Occipital lobe (tissue), 2 donors: ENCODE measurements around a stretch of chr19.

DNA sequence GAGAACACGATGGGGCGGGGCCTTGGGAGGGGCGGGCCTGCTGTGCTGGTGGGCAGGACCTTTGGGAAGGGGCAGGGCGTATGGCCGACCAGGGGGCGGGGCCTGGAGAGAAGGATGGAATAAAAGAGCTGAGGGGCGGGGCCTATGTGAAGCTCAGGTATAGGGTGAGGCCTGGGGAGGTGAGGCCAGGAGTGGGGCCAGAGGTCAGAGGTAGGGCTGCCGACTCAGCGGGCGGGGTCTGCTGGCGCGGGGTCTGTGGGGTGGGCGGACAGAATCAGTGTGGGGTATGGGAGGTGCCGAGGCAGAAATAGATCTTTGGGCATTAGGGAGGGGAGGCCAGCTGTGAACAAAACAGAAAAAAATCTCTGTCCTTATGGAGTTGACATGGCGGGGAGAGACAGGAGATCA is 19.7 kb downstream of the RYR1 start:
- RAMPAGE, long total RNA, result no peak

- RAMPAGE, long total RNA, result no peak
Observed at GRCh38 chr19:38640212-38640985, 7.0 kb upstream of the ACTN4 start.

- RAMPAGE, long total RNA, result no peak
Observed at GRCh38 chr19:38656264-38657068, 9.0 kb downstream of the ACTN4 start.

- RAMPAGE, long total RNA, result no peak
Observed at GRCh38 chr19:38666645-38667046, 19.2 kb downstream of the ACTN4 start.

DNA sequence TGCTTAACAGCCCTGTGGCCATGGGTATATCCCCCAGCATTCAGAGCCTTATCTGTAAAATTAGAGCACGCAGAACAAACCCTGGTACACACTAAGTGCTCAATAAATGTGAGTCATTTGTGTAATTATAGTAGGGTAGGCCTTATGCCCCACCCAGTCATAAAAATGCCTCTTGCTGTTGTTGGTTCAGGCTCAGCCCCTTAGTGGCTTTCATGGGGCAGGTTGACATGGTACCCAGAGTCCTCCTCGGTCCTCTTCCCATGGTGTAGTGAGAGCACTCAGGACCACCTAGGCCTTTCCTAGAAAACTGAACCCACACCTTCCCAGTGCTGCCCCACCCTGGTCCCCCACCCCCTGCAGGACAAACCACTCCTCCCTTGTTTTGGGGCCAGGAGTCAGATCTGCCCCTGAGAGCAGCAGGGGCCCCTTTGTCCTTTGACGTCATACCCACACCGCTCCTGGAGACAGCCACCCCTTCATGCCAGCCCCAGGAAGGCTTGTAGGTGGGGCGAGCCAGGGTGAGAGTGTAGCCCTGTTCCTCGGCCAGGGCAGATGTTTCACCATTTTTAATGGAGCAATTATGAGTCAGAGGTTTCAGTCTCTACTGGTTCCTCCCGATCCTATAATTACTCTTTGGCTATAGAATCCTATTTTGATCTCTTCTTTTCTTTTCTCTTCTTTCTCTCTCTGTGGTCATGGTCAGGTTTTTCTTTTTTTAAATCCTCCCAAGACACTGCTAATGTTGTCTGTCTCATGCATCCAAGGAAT is 36.8 kb downstream of the ACTN4 start:
- RAMPAGE, long total RNA, result no peak

- RAMPAGE, long total RNA, result no peak
Observed at GRCh38 chr19:38690707-38691207, 43.3 kb downstream of the ACTN4 start.

GRCh38 chr19:38694560-38694759 is 47.0 kb downstream of the ACTN4 start:
- RAMPAGE, long total RNA, result no peak

- RAMPAGE, long total RNA, result no peak
Observed at GRCh38 chr19:38700799-38701239, 43.5 kb downstream of the CAPN12 start.

DNA sequence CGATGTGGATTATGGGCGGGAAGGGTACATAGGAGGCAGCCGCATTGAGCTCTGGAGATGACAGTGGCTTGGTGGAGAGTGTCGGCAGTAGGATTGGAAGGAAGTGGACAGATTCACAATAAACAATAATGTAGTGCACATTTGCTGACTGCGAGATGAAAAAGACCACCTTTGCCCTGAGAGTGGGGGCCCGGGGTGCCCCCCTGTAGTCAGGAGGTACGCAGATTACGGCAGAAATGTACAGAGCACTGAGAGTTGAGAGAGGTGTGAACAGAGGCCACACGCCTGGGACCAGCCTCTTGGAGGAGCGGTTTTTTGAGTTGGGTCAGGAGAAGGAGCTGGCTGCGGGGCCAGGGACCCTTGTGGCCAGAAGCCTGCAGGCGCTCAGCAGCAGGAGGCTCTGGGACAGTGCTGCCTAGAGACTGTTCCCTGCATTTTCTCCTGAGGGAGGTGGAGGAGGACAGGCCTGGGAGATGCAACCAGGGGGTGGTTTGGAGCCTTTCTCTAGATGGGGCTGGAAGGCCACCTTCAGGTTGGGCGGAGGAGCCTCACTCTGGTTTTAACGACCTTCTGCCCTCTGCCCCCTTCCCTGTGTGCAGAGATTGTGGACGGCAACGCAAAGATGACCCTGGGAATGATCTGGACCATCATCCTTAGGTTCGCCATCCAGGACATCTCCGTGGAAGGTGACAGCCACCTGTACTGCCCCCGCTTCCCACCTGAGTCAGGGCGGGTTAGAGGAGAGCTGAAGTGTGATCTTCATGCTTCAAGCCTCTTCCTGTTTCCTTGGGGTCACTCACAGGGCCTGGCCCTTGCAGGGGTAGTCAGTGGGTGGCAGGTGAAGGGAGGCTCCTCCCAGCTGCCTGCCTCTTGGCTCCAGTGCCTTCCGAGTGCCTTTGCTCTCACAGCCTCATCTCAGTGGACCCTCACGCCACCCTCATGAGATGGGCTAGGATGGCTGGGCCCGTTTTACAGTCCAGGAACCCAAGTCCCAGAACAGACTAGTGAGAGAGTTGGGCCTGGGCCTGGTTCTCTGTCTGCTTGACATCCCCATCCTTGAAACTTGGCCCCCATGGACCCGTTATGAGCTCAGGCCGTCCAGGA is 39.6 kb downstream of the CAPN12 start:
- RAMPAGE, long total RNA, result no peak

DNA sequence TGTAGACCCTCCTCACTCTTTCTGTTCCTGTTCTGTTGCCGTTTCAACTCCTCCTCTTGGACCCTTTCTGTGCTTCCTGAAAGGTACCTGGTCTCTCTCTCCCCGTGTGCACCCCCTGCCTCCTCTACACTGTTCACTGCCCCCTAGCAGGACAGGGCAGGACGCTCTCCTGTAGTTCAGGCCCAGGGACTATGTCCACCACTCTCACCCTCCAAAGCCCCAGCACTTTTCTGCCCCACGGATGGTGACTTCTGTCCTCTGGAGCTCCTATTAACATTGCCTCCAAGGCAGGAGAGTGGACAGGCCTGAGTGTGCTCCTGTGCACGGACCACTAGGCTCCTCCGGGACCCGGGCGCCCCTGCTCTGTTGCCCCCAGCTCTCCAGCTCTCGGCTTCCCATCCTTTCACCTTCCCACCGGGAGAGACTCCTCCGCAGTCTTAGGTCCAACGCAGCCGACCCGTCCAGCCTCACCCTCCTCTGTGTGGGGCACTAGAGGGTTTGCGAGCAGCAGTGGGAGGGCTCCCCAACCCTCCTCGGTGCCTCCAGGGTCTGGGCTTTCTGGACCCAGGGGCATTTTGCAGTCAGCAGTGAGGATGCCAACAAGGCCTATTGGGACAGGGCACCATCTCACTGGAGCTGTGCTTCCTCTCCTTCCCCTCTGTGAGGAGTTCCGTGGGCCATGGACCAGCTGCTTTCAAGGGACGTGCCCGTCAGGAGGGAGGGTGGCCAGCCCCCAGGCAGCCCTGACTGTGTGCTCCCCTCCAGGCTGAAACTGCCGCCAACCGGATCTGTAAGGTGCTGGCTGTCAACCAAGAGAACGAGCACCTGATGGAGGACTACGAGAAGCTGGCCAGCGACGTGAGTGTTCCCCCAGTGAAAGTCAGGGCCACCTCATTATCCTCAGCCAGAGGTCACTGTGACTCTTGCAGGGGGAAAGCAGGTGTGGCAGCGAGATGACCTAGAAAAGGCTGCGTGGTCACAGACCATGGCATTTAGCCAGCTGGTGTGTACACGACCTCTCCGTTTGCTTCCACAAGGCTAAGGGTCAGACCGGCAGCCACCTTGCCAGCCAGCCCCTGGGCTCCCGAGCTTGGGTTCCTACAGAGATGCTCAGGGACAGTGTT is 30.2 kb downstream of the CAPN12 start:
- RAMPAGE, long total RNA, result no peak

GRCh38 chr19:38723827-38724632 is 20.2 kb downstream of the CAPN12 start:
- RAMPAGE, long total RNA, result no peak

- RAMPAGE, long total RNA, result no peak
Observed at GRCh38 chr19:38743921-38744449, 289 bp downstream of the CAPN12 start.

DNA sequence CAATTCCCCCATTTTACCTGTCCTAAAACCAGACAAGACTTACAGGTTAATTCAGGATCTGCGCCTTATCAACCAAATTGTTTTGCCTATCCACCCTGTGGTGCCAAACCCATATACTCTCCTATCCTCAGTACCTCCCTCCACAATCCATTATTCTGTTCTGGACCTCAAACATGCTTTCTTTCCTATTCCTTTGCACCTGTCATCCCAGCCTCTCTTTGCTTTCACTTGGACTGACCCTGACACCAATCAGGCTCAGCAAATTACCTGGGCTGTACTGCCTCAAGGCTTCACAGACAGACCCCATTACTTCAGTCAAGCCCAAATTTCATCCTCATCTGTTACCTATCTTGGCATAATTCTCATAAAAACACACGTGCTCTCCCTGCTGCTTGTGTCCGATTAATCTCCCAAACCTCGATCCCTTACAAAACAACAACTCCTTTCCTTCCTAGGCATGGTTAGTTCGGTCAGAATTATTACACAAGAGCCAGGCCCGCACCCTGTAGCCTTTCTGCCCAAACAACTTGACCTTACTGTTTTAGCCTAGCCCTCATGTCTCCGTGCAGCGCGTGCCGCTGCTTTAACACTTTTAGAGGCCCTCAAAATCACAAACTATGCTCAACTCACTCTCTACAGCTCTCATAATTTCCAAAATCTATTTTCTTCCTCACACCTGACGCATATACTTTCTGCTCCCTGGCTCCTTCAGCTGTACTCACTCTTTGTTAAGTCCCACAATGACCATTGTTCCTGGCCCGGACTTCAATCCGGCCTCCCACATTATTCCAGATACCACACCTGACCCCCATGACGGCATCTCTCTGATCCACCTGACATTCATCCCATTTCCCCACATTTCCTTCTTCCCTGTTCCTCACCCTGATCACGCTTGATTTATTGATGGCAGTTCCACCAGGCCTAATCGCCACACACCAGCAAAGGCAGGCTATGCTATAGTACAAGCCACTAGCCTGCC is 8.7 kb upstream of the CAPN12 start:
- RAMPAGE, long total RNA, result no peak

DNA sequence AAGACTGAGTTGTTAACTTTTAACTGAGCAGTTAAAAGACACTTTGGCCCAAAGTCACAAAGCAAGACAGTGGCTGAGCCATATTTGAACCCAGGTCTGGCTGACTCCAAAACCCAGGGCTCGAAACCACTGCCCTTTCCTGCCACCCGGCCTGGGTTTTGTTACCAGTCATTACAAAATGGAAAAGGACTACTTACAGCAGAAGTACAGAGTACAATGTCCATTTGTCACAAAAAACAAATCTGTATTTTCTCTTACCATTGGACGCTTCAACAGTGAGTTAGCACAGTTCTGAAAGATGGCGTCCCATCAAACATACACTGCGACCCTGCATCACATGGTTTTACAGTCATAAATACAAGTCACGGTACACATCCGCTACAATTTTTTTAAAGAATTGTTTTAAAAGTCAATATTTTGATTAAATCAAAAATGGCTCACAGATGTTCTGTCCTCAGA is 8.4 kb downstream of the HNRNPL start:
- RAMPAGE, long total RNA, result no peak

- RAMPAGE, long total RNA, result no peak
Observed at GRCh38 chr19:38845187-38846018, 4.4 kb downstream of the HNRNPL start.

- RAMPAGE, long total RNA, result no peak
Observed at GRCh38 chr19:38869125-38870406, 8.5 kb downstream of the RINL start.

DNA sequence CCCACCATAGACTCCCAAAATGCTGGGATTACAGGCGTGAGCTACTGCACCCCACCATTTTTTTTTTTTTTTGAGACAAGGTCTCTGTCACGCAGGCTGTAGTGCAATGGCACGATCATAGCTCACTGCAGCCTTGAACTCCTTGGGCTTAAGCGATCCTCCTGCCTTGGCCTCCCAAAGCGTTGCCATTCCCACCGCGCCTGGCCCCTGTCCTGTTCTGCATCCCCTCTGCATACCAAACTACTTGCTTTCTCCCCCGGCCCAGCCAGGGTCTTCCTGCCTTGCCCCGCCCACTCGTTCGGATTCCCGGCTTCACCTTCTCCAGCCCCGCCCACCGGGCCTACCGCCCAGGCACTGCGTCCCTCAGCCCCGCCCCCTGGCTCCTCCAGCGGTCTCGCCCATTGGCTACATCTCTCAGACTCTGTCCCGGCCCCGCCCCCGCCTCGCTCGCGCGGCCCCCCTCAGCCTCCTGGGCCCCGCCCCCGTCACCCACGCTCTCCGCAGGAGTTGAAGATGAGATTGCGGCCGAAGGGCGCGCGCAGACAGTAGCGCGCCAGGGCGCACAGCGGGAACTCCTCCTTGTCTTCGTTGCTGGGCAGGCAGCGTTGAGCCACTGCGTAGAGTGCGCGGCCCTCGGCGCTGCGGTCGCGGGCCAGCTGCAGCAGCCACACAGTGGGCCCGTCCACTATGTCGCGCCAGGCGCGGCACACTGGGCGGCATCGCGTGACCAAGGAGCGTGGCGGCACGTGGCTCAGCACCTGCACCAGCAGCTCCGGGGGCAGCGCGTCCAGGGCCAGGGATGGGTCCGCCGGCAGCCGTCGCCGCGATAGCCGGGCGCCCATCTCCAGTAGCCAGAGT is 19.0 kb downstream of the MRPS12 start:
- RAMPAGE, long total RNA, result no peak

DNA sequence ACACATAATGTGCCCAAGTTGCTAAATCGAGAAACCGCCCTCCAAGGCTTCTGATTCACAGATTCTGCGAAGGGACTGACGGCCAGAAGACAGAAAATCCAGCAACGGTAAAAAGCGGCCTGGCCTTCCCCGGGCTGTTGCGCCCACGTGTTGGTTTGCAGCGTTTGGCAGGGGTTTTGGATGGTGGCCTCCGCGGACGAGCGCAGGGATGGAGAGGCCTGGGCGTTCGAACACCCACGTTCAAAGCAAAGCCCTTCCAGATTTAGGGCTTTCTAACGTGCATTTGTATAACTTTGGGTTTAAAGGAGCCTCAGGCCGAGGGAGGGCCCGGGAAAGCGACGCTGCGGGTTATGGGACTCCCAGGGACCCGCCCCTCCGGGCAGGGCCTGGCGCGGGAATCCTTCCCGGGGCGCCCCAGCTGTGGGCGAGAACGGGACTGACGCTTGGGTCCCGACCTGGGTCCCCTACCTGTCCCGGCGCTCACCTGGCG is 395 bp downstream of the FBXO17 start:
- RAMPAGE, long total RNA, result no peak

- RAMPAGE, long total RNA, result no peak
Observed at GRCh38 chr19:39126519-39127403, 1.2 kb downstream of the PAK4 start.

DNA sequence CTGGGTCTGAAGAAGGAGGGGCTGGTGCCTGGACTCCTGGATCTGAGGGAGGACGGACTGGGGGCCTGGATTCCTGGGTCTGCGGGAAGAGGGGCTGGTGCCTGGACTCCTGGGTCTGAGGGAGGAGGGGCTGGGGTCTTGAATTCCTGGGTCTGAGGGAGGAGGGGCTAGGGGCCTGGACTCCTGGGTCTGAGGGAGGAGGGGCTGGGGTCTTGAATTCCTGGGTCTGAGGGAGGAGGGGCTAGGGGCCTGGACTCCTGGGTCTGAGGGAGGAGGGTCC is 242 bp upstream of the NCCRP1 start:
- RAMPAGE, long total RNA, result no peak